Smooth muscle cell (in vitro differentiated cells): Measurements from ENCODE around the genes ADD1, GRK4 and MSANTD1.

DNA sequence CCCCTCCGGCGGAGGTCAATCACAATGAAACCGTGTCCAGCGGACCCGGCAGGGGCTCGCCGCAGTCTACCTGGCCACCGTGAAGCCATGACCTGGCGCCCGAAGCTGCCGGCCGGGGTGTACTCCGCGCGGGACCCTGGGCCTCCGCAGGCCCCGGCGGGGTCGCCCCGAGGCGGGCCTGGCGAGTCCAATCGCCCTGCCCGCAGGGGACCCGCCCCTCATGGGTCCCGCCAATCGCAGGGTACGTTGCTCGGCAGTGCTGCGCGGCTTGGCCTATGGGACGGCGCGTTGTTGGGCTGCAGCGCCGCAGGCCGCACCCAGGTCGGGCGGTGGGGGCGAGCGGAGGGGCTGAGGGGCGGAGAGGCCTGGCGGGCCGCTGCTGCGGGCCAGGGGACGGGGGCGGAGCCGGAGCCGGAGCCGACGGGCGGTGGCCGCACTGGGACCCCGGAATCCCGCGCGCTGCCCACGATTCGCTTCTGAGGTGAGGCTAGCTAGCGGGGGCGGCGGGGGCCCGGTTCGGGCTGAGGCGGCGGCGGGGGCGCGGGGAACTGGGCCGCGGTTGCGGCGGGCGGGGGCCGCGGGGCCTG, at the start of gene ADD1:
Gene ADD1, plus strand, starts transcription at position 301 of the 587 bp plus-strand sequence.
- RAMPAGE, long total RNA = start-site peak on the plus strand centred at position 395 of the sequence, 57 bp wide, 739 and 207 reads in 2 replicates

- RAMPAGE, long total RNA = no peak
Observed at GRCh38 chr4:2884406-2884937, 40.8 kb downstream of the ADD1 start.

GRCh38 chr4:2922636-2923038, 12.0 kb downstream of the MFSD10 start:
- RAMPAGE, long total RNA = no peak

- RAMPAGE, long total RNA = no peak
Observed at GRCh38 chr4:2933645-2934646, 679 bp downstream of the MFSD10 start.

- RAMPAGE, long total RNA = no peak
Observed at GRCh38 chr4:2939321-2940249, 5.0 kb upstream of the MFSD10 start.

DNA sequence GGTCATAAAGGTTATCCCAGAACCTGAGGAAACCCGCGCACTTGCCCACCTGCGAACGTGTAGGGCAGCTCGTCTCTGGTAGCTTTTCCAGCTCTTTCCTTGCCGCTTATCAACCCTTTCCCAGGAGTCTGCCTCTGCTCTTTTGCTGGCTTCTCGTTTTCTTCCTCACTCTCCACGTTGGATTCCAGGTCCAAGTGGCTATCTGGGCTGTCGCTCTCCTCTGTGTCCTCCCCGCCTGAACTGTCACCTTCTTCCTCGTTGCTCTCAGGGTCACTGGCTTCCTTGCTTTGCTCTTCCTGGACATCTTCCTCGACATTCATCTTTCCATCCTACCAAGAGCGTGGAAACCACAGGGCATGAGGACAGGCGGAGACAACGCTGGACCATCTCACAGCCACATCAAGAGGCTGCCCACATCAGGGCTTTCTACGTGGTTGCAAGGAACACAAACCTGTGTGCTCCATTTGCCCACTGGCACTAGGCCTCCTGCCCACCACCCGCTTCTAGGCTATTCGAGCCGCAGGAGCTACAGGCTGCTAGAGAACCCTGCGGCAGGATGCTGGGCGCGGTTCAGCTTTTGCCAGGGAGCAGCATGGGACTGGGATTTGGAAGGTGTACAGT, 13.2 kb downstream of the NOP14 start:
- RAMPAGE, long total RNA = no peak

GRCh38 chr4:2954175-2954624, 9.0 kb downstream of the NOP14 start:
- RAMPAGE, long total RNA = no peak

DNA sequence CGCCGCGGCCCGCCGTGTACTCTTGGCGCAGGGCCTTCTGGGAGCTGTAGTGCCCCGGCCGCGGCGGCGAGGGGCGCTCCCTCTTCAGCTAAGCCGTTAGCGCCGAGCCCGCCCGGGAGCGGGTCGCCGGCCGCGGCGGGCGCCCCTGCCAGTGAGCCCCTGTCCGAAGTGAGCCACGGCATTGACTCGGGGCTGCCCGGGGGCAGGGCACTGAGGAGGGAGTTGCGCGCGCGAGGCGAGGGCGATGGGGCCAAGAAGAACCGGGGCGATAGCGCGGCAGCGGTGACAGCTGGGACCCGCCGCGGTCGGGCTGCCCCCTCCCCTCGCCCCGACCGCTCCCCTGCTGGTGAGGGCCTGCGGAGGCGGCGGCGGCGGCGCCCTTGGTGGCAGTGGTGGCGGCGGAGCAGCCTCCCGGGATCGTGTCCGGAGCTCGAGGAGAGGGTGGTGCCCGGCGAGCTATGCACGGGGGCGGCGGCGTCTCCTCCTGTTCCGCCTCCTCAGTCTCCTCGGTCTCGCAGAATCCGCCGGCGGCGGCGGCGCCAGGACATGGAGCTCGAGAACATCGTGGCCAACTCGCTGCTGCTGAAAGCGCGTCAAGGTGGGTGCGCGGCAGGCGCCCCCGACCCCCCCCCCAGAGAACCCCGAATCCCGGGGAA, at the start of gene GRK4:
Gene GRK4, plus strand, starts transcription at position 47 of the 656 bp plus-strand sequence.
- RAMPAGE, long total RNA = no peak

- RAMPAGE, long total RNA = no peak
Observed at GRCh38 chr4:3106620-3107014, 32.1 kb downstream of the HTT start.

GRCh38 chr4:3108444-3108759, 33.9 kb downstream of the HTT start:
- RAMPAGE, long total RNA = no peak

GRCh38 chr4:3248968-3249371, at the start of gene MSANTD1:
Gene MSANTD1, plus strand, starts transcription at chr4:3249159.
- RAMPAGE, long total RNA = no peak

GRCh38 chr4:3251040-3251579, 2.2 kb downstream of the MSANTD1 start:
- RAMPAGE, long total RNA = no peak

DNA sequence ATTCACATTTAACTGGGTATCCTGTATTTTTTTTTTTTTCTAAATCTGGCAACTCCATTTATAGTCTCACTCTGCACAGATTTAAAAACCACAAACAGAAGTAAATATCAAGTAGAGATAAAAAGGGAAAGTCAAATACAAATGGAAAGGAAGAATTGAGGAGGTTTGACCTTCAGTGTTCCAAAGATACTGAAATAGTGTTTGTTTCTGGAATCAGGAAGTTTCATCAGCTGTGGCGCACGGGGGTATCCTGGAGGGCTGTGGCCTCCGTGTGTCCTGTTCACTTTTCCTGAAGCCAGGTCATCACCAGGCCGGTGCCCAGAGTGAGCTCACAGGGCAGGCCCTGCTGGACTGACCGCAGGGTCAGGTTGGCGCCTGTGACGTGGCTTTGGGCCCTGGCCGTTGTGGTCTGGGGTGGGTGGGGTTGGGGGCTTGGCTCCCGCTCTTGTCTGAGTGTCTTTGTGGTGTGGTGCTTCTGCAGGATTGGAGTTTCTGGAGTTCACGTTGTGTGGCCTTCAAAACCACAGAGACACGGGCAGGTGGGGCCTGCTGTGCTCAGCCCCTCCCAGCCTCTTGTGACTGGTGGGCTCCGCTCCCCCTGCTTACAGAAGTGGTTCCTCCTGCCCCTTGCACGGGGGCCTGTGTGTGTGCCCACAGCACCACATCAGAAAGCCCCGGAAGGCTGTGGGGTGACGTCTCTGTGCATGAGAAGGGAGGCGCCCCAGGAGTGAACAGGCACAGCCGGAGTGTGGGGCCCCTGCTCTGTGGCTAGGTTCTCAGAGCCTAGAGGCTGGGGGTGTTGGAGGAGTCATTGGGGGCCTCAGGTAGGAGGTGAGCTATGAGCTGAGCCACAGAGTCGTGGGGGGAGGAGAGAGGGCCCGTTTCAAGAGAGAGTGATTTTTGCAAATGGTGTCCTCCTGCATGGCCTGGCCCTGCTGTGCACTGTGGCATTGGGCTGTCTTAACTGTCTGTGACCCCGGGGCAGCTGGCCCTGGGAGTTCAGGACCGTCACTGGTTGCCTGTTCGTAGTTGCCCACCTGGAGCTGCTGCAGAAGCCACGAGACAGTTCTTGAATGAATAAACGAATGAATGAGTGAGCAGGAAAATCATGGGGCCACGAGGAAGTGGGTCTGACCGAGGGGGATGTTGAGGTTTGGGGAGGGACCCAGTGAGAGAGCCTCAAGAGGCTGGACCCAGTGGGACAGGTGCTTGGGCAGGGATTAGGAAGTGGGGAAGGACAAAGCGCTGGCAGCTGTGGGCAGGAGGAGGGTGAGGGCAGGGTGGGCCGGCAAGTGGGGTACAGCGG, 9.6 kb downstream of the RGS12 start:
- RAMPAGE, long total RNA = no peak

- RAMPAGE, long total RNA = no peak
Observed at GRCh38 chr4:3304686-3305221, 11.9 kb downstream of the RGS12 start.

DNA sequence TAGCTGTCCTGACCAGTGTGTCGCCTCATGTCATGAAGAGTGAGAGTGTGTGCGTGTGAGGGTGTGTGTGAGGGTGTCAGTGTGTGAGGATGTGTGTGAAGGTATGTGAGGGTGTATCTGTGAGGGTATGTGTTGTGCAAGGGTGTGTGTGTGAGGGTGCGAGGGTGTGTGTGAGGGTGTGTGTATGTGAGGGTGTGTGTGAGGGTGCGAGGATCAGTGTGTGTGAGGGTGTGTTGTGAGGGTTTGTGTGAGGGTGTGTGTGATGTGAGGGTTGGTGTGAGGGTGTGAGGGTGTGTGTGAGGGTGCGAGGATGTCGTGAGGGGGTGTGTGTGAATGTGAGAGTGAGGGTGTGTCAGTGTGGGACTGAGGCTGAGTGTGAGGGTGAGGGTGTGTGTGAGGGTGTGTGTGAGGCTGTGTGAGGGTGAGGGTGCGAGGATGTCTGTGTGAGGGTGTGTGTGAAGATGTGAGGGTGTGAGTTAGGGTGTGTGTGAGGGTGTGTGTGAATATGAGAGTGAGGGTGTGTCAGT, 69.5 kb downstream of the RGS12 start:
- RAMPAGE, long total RNA = no peak

DNA sequence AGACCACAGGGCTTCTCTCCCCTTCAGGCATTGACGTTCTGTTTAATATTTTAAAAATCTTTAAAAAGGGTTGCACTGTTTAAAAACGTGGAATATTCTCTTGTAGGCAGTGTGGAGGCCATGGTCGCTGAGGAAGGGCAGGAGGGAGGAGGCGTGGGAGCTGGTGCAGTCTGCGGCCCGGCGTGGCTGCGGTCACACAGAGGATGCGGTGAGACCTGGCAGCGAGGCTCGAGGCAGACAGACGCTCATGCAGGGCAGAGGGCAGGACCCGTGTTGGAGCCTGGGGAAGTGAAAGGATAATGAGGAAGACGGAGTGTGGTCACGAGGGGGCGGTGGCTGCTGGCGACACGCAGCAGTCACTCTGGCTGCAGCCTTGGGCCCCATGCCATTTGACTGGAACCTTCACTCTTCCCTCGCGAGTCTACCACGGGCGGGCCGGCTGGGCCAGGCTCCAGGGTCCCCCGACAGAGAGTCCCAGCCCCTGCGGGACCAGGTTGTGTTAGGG, 68.9 kb upstream of the HGFAC start:
- RAMPAGE, long total RNA = no peak

DNA sequence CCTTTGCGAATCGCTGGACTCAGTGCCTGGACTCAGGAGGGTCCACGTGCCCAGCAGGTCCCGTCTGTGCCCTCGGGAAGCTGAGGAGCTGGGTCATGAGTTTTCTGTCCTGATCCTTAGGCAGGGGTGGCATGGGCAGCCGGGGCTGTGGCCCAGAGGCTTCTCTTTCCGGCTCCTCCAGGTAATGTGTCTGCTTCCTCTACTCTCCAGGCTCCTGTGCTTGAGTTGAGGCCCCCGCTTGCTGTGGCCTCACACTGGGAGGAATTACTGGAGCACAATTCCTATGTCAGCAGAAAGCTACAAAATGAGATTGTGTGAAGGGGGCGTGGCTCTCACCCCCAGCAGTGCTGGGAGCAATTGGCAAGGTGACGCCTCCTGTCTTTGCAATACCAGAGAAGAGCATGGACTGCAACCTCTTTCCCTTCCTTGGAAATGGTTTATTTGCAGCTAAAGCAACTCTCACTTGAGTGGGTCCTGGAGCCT, 33.1 kb upstream of the HGFAC start:
- RAMPAGE, long total RNA = no peak

GRCh38 chr4:3430486-3431182, 11.1 kb upstream of the HGFAC start:
- RAMPAGE, long total RNA = no peak

- RAMPAGE, long total RNA = no peak
Observed at GRCh38 chr4:3464698-3465454, 1.8 kb downstream of the DOK7 start.

DNA sequence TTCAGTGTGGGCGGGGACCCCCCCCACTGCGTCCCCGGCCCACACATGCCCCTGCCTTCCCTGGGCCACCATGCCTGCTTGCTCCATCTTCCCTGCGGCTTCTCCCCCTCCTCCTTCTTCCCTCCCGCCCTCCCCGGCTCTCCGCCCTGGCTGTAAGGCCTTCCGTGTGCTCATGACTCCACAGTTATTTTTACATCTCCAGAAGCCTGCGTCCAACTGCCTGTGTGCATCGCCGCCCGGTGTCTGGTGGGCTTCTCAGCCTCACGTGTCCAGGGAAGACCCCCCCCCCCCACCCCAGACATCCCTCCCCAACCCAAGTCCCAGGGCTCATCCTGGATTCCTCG, 4.0 kb downstream of the DOK7 start:
- RAMPAGE, long total RNA = no peak